ENCODE results near the gene DDX54.

GRCh38 chr12:111107640-111108069 is 73.7 kb downstream of the CUX2 start:
- PRO-cap, 8 experiments, result no peak in any of the 8 experiments

DNA sequence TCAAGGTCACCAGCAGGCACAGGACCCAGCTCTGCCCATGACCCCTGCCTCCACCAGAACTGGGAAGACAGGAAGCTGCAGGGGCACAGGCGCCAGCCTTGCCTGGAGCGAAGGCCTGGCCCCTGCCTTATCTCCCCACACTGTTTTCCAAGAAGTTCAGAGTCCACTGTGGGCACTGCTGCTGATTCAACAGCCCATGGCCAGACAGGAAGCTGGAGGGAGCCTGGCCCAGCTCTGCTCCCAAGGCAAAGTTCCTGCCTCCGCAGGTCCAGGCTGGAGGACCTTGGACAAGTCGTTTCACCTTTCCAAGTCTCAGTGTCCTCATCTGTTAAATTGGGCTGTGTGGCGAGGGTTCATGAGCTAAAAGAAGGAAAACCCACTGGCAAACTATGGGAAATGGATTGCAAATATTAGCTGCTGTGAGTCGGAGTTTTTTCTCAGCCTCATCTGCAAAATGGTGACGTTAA is 1.2 kb downstream of the PHETA1 start:
- PRO-cap, 8 experiments, result no peak in any of the 8 experiments

- PRO-cap, 8 experiments, result peak in 5 of 8 experiments; most common minus-strand start chr12:111399541 (in 5)
Measured at GRCh38 chr12:111399319-111399640, 6.4 kb upstream of the SH2B3 start.

DNA sequence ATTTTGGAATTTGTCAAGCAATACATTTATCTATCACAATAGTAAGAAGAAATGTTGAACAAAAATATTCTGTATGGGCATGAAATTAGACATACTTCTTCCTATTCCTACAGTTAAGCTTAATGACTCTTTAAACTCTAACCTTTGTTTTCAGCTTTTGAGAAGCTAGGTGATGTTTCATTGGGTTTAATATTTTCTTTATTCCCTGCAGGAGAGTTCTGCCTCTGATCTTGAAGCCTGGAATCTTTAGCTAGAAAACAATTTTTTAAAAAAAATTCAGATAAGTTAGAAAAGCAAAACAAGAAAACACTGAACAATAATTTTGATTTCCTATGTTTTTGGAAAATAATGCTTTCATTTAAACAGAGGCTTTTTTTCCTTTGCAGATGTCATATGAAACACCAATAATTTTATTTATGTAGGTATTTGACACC is 89.3 kb downstream of the ATXN2 start:
- PRO-cap, 8 experiments, result no peak in any of the 8 experiments

- PRO-cap, 8 experiments, result no peak in any of the 8 experiments
Measured at GRCh38 chr12:111597230-111597860, 1.8 kb downstream of the ATXN2 start.

GRCh38 chr12:111741181-111741896 is 25.4 kb upstream of the ALDH2 start:
- PRO-cap, 8 experiments, result no peak in any of the 8 experiments

DNA sequence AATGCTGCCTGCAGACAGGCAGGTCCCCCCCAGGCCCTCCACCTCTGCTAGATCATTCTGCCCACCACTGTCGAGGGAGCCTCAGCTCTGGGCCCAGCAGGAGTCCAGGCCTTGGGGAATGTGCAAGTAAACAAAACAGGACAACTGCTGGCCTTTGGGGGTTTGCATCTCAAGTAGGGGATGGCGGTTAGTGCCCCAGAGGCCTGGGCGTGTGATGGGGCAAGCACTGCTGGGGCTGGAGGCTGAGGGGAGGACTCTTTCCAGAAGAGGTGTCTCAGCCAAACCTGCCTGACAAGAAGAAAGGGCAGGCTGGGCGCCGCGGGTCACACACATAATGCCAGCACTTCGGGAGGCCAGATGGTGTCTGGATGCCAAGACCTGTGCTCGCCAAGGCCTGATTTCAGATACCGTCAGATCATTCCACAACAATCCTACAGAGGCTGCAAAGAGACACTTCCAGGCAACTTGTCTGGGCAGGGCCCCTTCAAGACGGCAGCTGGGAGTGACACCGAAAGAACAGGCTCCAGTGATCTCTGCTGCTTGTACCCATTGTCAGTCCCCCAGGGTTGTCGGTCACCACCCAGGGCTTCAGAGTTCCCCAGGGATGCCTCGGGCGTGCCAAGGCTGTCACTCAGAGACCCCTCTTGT is 8.5 kb upstream of the ALDH2 start:
- PRO-cap, 8 experiments, result no peak in any of the 8 experiments

DNA sequence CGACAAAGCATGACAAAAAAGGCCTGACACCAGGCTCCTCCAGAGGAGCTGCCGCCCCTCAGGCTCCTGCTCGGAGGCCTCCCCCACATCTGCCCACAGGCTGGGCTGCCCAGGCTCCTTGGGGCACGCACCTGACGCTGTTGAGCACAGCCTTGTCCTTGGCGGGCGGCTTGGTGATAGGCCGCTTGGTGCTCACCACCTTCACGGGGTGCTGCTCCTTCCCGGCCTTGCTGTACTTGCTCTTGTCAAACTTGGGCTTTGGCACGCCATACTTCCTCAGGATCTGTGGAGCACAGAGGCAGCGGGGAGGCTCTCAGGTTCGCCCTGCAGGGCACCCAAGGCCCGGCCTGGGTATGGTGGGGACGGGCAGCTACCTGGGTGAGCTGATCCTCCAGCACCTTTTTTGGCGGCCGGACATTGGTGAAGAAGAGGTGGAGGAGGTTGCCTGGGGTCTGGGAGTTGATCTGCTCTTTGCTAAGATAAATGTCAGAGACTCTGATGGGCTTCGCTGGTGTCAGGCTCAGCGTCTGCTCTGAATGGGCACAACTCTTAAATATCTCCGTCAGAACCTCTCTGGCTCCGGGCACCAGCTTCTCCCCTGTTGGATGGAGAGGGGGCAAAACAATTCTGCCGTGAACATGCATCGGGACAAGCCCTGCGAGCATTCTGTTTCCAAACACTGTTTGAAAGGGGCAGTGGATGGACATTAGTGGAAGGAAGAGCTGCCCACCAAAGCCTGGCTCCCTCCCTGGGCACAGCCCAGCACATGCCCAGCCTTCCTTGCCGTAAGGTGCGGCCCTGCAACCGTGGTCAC is 53.6 kb downstream of the TRAFD1 start:
- PRO-cap, 8 experiments, result no peak in any of the 8 experiments

GRCh38 chr12:112199809-112200435 is 74.6 kb downstream of the TRAFD1 start:
- PRO-cap, 8 experiments, result no peak in any of the 8 experiments

GRCh38 chr12:112249891-112250548 is 124.7 kb downstream of the TRAFD1 start:
- PRO-cap, 8 experiments, result no peak in any of the 8 experiments

DNA sequence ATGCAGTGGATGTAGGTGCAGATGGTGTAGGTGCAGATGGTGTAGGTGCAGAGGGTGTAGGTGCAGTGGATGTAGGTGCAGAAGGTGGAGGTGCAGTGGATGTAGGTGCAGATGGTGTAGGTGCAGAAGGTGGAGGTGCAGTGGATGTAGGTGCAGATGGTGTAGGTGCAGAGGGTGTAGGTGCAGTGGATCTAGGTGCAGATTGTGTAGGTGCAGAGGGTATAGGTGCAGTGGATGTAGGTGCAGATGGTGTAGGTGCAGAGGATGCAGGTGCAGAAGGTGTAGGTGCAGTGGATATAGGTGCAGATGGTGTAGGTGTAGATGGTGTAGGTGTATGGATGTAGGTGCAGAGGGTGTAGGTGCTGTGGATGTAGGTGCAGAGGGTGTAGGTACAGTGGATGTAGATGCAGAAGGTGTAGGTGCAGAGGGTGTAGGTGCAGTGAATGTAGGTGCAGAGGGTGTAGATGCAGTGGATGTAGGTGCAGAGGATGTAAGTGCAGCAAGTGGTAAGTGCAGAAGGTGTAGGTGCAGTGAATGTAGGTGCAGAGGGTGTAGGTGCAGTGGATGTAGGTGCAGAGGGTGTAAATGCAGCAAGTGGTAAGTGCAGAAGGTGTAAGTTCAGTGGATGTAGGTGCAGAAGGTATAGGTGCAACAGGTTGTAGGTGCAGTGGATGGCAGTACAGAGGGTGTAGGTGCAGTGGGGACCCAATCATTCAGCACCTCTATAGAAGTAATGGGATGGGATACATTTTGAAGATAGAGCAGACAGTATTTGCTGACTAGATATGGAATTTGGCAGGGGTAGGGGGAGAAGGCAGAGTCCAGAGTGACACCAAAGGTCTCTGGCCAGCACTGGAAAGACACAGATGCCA is 85.2 kb downstream of the HECTD4 start:
- PRO-cap, 8 experiments, result no peak in any of the 8 experiments

GRCh38 chr12:113050886-113051329 is 5.6 kb upstream of the DTX1 start:
- PRO-cap, 8 experiments, result no peak in any of the 8 experiments

DNA sequence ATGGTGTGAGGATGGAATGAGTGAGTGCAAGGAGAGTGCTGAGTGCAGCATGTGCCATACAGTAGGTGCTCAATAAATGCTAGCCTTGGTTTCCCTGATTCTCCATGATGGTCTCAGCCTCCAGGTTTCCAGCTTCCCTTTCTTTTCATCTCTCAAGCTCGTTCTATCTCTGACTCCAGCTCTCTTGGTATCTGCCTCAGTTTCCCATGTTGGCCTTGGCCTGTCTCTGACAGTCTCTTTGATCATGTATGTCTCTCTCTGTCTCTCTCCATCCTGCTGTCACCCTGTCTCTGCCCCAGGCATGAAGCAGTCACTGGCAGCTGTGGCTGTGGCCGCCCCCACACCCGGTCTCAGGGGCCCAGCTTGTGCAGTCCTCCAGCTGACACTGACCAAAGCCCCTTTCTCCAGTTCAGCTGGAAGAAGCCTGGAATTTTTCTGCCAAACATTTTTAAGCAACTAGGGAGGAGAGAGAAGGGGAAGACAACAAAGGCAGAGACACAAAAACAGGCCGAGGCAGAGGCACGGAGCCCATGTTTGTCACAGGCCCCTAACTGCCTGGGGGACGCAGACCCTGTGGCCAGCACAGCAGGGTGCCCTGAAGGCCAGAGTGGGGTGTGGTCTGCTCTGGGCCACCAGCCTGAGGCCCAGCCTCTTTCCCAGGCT is 14.5 kb downstream of the DTX1 start:
- PRO-cap, 8 experiments, result no peak in any of the 8 experiments

DNA sequence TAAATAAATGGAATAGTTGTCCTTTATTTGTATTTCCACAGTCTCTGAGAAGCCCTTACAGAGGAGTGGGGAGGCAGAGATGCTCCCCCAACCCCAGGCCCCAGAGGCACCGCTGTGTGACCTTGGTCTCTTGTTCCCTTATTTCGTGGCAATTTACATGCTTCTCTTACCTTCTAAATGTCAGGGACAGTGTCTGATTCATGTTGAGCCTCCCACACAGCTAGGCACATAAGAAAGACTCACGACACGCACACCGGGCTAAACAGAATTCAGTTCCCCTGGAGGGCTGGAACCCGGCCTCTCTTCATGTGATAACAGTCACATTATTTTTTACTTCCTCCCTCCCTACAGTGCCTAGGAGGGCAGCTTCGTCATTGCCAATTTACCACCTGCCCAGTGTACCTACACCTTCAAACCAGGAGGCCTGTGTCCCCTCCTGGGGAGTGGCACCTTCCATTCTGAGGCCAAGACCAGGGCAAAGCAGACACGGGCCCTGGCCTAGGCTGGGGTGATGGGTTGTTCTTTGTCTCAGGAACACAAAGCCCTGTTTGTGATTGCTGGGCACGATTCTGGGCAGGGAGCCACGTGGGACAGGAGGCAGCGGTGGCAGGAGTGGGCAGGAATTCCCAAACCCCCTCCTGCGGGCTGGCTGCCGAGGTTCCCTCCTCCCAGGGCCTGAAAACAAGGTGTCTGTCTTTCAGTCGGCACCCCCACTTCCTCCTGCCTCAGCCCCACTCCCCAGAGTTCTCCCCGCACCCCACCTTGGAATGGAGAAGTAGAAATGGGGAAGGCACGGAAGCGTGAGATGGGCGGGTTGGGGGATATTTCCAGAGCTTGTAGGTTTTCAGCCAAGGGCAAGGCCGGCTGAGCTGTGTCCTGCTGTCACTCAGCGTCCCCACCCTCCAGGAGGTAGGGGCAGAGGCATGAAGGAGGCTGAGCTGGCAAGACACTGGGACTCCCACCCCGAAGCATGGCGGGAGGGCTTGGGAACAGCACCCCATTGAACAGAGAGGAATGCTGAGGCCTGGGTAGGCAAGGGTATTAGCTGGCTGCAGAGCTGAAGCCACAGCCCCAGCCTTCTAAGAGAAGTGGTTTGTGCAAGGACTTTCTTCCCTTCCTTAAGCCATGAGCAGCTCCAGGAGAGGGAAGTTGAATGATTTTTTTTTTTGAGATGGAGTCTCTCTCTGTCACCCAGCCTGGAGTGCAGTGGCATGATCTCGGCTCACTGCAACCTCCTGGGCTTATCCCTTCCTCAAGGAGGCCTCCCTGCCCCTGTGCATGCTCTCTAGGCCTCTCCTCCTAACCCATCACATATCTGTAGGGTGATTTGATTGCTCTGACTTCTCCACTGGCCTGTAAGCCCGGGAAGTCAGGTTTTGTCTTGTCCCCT is 7.0 kb upstream of the RASAL1 start:
- PRO-cap, 8 experiments, result peak in 1 of 8 experiments; most common plus-strand start position 918 of the sequence (in 1); most common minus-strand start position 719 of the sequence (in 1)

DNA sequence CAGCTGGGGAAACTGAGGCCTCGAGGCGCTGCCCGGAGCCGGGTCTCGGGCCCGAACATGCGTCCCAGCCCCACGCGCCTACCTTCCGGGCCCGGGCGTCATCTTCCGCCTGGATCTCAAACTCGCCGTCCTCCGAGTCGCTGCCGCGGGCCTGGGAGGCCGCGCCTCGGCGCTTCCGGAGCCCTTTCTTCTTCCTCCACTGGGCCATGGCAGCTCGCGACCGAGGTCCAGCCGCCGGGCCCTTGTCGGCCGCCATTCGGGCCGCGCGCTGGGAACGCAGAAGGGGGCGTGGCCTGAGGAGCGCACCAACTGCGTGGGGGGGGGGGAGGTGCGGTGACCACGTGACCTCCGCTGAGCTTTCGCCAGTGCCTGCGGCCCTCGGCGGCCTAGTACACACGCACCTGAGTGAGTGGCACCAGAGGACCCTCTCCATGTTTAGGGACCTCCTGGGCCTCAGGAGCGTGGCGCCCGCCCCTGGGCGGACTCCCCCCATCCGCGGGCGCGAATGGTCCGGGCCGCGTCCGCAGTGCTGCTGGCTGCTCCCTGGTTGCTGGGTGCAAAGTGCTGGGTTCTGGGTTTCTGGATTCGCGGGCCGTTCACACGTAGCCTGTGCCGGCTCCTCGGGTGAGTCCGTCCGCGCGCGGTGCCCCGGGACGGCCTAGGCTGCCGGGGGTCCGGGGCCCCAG is at the start of gene DDX54:
TSS of gene DDX54 (minus strand) at position 283 of the 686 bp plus-strand sequence.
- PRO-cap, 8 experiments, result peak in 8 of 8 experiments; most common plus-strand start position 572 of the sequence (in 6); most common minus-strand start position 244 of the sequence (in 7)

DNA sequence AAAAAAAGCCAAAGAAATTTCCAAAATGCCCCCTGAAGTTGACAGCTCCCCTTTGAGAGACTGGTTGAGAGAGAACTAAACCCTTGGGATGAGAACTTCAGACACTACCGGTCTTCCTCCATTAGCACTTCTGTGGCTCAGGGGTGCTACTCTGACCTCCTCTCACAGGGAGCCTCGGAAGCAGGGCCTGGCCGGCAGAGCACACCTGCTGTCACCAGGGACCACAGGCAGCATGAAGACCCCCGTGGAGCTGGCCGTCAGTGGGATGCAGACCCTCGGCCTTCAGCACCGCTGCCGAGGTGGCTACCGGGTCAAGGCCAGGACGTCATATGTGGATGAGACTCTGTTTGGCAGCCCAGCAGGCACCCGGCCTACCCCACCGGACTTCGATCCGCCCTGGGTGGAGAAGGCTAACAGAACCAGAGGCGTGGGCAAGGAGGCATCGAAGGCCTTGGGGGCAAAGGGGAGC is 1.0 kb downstream of the RITA1 start:
- PRO-cap, 8 experiments, result no peak in any of the 8 experiments

DNA sequence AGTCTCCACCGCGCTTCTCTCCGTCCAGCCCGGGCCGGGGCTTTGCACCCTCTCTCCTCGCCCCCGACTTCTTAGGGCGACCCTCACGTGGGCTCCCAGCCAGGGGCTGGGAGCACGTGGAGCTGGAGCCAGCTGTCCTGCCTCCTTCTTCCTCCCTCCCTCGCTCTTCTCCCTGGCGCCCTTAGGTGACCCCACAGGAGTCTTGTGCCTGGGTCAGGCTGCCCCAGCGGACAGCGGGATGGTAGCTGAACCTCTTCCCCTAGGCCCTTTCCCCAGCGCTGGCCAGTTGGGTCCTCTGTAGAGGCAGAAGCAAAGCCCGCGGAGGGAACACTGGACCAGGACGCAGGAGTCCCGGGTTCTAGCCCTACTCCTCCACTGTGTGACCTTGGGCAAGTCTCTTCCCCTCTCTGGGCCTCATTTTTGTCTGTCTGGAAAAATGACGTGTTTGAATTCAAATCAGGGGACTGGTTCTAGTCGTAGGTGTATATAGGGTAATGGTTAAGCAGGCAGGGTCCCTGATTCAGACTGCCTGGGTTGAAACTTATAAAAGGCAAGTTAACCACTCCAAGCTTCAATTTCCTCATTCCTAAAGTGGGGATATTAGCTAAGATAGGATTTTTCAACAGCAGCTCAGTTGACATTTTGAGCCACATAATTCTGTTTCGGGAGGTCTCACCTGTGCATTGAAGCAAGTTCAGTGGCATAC is 654 bp downstream of the TPCN1 start:
- PRO-cap, 8 experiments, result peak in 2 of 8 experiments; most common plus-strand start position 497 of the sequence (in 2)

DNA sequence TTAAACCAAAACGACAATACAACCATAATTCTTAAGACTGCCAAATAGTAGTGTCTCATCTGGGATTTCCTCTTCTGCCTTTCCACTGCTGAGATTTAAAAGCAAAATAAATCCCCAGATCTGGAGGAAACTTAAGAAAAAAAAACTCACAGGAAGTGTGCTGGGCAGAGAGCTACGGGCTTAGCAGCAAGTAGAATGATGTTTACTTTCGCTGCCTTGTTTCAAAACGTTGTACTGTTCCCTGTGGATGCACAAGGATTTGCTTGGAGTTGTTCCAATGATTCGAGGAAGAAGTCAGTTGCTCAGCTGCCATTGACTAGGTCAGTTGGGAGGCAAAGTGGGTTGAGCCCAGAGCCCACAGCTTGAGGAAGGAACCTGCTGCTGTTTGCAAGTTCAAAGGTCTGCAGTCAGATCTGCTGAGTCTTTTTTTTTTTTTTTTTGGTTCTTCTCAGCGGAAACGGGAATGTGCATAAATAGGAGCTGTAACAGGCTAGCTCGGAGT is 1.8 kb downstream of the TPCN1 start:
- PRO-cap, 8 experiments, result no peak in any of the 8 experiments

DNA sequence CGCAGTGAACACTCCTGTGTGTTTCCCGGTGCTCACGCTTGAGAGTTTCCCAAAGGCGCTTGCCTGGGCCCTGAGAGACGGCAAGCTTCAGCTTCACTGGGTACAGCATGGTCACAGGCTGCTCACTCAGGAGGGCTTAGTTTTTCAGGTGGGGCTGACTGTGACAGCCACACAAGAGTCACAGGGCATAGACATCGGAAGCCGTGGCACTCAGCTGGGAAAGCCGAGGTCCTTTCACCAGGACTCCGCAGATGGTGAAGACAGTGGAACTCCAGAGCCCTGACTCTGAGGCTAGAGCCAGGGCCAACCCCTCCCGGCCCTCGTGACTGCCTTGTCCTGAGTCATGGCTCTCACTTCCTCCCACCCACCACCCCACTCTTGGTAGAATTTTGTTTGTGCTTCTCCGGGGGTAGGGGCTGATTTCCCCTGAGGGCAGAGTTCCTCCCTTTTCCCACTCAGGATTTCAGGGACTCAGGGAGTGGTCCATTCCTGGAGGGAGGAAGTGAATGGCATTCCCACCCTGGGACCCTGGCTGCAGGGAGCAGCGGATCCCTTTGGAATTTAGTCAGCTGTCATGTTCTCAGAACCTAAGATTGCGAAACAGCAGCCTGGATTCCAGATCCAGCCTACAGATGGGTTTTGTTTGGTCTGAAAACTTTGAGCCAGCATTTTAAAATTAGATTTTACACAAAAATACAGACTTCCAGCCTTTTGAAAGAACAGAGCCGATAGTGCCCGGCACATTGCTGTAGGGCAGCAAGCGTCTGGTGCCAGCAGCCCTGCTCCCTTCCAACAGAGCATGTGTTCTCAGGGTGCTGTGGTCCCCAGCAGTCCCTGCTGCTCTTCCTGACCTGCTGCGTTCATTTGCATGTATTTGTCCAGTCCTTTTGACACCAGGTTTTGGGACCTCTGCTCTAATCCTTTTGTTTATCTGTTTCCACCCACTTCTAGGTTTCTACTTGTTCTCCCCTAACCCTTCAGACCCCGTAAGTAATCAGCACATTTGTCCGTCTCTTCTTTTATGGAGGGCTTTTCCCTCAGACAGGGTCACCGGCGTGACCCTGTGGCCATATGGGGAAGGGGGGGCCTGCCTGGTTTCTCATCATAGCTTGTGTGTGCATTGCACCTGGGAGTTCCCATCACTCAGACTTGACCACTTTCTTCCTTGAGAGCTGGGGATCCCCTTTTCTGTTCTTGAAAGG is 50.8 kb downstream of the TPCN1 start:
- PRO-cap, 8 experiments, result no peak in any of the 8 experiments

- PRO-cap, 8 experiments, result no peak in any of the 8 experiments
Measured at GRCh38 chr12:113388546-113389292, 15.0 kb downstream of the SDS start.

Data from peripheral blood mononuclear cell (primary cell).